Cardiac septum (tissue), 1 donor: ENCODE measurements around a stretch of chr17.

- PRO-cap = no peak
Measured at GRCh38 chr17:1119190-1119455, 60.7 kb downstream of the ABR start.

DNA sequence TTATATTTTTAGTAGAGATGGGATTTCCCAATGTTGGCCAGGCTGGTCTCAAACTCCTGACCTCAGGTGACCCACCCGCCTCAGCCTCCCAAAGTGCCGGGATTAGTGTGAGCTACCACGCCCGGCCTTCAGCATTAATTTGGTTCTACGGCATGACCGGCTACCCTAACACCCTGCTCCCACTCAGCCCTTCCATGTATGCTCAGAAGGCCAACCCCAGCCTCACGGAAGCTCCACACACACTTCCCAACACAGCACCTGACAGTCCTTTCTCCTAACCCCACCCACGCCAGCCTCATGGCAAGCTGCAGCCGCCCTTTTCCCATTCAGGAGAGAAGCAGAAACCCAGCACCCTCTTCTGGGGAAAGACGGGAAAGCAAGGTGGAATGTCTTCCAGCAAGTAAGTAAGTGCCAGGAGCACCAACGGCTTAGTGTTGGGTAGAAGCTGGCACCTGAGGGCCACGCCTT lies 32.2 kb downstream of the ABR start:
- PRO-cap = no peak

DNA sequence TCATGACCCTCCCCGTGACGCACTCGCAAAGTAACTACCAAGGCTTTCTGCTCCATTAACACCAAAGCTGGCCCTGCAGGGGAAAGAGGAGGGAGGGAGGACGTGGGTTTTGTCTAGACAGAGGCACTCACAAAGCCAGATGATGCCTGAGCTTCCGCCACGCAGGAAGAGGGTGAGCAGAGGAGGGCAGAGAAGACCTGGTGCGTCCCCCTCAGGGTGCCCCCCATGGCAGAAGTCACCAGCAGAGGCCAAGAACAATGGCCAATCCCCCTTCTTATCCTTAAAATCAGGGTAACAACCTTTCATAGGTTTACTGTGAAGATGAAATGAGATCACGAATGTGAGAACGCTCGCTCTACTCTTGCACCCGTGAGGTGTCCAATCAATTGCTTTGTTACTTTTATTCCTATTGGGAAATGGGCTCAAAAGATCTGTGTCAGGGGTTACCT lies 10.7 kb downstream of the ABR start:
- PRO-cap = no peak

DNA sequence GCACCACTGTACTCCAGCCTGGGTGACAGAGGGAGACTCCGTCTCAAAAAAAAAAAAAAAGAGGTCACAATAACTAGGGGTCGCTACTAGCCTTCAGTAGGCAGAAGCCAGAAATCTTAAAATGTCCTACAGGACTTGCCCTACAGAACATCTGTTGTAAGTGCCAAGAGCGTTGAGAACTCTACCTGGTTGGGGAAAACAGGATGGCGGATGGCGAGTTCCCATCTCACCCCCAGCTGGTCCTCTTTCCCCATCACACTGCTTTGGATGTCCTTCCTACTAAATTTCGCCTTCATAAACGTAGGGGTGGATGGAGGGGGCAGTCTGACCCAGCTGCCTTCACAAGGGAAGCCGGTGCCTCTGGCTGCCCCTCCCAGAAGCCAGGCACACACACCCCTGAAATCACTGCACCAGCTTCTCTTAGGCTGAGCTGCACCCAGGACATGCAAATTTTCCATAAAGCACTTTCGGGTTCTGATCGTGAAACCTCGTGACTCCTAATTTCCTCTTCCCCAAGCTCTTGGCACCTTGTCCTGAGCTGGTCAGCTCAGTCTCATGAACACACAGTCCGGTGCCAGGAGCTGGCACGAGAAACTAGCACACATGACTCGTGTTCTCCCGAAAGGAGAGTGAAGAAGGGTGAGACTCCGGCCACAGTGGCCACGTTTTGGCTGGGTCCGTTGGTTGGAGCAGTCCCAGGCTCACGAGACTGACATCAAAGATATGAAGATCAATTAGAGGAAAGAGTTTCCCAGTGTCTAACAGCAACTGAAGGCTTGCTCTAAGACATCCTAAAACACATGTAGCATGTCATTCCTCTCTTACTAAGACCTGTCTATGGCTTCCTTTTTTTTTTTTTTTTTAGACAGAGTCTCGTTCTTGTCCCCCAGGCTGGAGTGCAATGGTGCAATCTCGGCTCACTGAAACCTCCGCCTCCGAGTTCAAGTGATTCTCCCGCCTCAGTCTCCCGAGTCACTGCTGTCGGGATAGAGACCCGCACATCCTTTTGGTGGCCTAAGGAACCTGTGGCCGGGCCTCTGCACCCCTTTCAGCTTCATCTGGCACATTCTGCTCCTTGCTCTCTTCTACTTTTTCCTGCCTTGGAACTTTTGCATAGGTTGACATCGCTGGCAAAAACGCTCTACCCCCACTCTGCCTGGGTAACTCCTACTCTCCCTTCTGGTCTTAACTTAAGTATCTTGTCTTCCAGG lies 9.1 kb upstream of the ABR start:
- PRO-cap = bidirectional peak, plus-strand start at position 550 of the sequence, minus-strand start at position 392 of the sequence

DNA sequence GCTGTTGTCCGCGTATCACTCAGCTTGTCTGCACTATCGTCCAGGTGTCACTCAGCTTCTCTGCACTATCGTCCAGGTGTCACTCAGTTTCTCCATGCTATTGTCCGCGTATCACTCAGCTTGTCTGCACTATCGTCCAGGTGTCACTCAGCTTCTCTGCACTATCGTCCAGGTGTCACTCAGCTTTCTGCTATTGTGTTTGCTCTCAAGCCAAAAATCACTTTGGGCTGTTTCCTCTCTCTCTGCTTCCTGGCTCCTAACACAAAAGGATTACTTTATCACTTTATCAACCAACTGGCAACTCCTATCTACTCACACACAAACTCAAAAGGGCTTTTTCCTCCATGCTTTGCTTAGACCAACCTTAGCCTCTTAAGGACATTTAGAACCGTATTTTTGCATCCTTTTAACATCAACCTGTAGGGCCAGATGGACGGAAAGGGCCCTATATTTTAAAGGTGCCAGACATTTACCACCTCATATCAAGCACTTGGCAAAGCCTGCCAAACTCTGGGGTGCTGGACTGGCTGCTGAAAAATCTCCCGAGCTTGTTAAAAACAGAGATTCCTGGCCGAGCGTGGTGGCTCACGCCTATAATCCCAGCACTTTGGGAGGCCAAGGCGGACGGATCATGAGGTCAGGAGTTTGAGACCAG lies 30.8 kb upstream of the ABR start:
- PRO-cap = no peak

- PRO-cap = no peak
Measured at GRCh38 chr17:1353786-1354333, 46.2 kb downstream of the YWHAE start.

GRCh38 chr17:1421432-1421873 lies 21.4 kb upstream of the YWHAE start:
- PRO-cap = no peak

DNA sequence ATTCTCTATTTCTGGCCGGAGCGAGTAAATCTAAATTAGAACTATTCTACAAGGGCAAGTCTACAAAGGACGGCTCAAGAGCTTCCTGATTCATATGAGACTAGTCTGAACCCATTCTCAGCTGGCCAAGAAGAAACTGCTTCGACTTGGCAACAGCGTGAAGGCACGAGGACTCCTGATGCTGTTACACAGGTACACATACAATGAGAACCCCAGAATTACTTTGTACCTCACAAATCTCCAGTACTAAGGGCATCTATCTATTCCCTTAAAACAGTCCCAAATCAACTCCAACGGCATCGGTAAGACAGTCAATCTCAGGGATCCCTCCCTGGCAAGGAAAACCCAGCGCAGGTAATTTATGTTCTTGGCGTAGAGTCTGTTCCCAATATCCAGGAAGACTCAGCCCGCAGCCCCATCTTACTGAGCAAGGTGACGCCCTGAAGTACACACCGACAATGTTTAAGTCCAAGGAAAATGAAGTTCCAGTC lies 1.4 kb downstream of the CRK start:
- PRO-cap = unidirectional peak, plus-strand start at position 93 of the sequence

GRCh38 chr17:1462199-1462941 lies 6.3 kb upstream of the CRK start:
- PRO-cap = no peak

DNA sequence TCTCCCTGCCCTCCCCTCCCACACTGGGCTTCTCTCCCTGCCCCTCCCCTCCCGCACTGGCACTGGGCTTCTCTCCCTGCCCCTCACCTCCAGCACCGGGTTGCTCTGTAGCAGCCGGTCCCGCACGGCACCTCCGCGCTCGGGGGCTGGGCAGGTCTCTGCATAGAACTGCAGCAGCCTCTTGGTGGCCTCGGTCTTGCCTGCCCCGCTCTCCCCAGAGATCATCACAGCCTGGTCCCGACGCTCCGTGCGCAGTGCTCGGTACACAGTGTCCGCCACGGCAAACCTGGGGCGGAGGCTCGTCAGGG lies 9.8 kb downstream of the MYO1C start:
- PRO-cap = no peak

DNA sequence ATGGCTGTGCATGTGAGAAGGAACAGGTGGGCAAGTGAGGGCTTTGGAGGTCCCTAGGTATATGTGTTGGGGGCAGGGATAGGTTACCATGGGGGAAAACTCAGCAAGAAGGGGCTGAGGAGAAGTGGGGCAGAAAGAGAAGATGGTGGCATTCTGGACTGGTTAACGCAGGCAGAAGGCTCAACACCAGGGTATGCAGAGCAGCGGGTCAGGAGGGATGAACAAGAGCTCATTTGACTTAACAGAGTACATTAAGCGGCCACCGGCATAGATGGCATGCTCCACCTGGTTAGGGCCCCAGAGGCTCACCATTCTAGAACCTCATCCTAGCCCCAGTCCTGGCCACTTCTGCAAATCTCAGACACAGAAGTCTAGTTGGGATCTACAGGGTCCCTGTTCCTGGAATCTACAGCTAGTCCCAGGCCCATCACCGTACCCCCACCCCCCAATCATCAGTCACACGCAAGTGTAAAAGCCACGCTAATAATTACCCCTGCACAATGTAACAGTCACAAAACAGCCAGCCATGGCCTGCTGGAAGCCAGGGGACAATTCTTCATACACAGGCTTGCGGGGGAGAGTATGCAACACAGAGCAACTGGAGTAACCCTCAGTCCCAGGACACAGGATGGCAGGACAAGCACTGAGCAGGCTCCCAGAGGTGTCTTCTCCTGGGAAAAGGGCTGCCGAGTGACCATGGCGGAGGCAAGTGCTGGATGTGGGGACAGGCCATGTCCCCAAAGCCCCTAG lies 1.8 kb upstream of the MYO1C start:
- PRO-cap = no peak

DNA sequence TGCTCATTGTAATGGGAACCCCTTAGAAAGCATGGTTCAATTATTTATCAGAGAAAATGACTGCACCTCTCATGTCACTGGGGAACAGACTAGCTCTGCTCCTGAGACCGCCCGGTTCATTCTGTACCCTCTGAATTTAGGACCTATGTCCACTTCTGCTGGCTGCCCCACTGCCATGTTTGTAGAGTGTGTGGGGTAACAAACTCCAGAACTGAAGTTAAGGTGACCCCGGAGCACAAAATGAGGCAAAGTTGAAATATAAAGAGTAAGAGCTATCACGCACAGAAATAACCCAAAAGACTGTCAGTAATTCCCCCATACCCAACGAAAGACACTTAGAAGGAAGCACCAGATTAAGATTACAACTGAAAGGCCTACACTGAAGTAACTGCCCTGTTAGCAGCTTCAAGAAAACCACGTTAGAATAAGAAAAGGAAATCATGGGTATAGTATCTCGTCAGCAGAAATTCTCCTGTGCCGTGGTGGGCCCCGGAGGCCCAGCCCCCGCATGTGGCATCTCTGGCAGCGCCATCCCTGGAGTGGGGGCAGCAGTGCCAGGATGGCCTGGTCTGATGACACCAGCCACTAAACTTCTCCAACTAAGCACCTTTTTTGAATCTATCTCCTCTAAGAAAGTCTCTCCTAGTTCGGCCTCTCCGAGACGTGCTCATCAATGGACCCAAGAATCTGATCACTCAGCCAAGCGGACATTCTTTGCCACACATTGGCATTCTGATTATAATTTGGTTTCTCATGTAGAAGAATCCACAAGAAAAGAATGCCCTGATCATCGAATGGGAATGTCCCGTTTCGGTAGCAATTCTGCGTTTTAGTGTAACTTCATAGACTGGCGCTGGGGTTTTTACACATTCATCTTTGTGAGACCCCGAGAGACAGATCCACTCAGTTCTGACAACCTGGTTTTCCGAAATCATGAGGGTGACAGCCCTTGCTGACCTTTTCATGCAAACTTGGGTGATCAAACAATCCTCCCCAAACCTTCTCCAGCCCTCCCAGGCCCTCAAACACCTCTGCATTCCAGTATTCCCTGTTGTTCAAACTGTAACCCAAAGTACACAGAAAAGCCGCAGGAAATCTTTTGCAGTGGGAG lies 18.7 kb downstream of the PITPNA start:
- PRO-cap = no peak

DNA sequence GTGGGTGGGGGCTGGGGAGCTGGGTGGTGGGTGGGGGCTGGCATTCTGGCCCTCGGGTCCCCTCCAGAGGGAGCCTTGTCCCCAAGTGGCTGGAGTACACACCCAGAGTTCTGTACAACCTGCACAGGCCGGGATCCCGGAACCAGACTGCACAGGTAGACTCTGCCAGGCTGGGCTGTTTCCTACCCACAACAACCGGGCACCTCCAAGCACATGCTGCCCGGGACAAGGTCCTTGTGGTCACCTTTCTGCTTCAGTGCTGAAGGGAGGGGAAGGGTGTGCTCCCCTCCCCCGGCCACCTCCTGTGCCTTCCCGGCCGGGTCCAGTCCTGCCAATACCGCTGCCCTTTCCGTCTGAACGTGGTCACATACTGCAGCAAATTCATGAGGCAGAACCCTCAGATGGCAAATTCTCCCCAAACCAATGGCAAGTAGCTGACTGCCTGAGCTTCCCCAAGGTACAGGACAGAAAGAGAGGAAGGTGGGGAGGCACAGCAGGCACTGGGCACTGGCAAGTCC lies 23.0 kb downstream of the SLC43A2 start:
- PRO-cap = no peak

DNA sequence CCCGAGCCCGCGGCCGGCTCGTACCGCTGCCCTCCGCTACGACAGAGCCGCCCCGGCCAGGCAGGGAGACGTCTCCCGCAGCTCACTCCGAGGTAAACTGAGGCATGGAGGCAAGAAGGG lies 684 bp downstream of the SLC43A2 start:
- PRO-cap = no peak

DNA sequence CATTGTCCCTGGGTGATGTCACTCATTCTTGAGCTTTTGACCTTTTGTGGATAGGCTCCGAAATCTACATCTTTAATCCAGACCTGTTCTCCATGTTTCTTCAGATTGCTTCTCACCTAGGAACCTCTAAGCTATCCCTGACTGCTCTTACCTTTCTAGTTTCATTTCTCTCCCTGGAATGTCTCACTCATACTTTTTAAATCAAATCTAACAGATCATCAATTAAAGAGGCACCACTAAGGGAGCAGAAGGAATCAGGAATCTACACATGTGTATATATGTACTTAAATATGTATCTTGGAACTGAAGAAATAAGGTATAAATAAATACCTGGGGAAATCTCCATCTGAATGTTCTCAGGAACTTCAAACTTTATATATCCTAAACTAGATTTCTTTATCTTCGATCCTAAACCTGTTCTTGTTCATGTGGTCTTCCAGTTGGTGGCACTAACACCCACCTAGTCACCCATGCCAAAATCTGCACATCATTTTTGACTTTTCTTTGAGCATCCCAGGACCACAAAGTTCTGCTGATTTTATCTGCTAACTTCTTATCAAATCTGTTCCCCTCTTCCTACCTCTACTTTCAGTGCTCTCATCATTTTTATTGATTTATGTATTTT lies 14.7 kb downstream of the PRPF8 start:
- PRO-cap = no peak

GRCh38 chr17:1711579-1712560 lies 1.7 kb upstream of the TLCD2 start:
- PRO-cap = no peak

- PRO-cap = bidirectional peak, plus-strand start at chr17:1716650, minus-strand start at chr17:1716208
Measured at GRCh38 chr17:1715807-1716973, 6.0 kb upstream of the TLCD2 start.

- PRO-cap = no peak
Measured at GRCh38 chr17:1905192-1905503, 75.3 kb downstream of the RPA1 start.

- PRO-cap = no peak
Measured at GRCh38 chr17:1995423-1995760, 29.7 kb downstream of the RTN4RL1 start.

- PRO-cap = no peak
Measured at GRCh38 chr17:2027658-2028024, 2.3 kb upstream of the DPH1 start.